ENCODE measurements around a stretch of chr22.

GRCh38 chr22:47703747-47704176, 785.6 kb upstream of the TAFA5 start:
- PRO-cap, result no peak
- RAMPAGE, long total RNA, 3 experiments, result no peak in any of the 3 experiments

GRCh38 chr22:48405563-48406061, 83.7 kb upstream of the TAFA5 start:
- PRO-cap, result no peak
- RAMPAGE, long total RNA, 3 experiments, result no peak in any of the 3 experiments

- PRO-cap, result unidirectional peak, plus-strand start at chr22:48537324
- RAMPAGE, long total RNA, 3 experiments, result no peak in any of the 3 experiments
These were observed 47.6 kb downstream of the TAFA5 start for GRCh38 chr22:48536651-48537728.

GRCh38 chr22:48574831-48575753, 85.7 kb downstream of the TAFA5 start:
- PRO-cap, result unidirectional peak, plus-strand start at chr22:48575386
- RAMPAGE, long total RNA, 3 experiments, result no peak in any of the 3 experiments

DNA sequence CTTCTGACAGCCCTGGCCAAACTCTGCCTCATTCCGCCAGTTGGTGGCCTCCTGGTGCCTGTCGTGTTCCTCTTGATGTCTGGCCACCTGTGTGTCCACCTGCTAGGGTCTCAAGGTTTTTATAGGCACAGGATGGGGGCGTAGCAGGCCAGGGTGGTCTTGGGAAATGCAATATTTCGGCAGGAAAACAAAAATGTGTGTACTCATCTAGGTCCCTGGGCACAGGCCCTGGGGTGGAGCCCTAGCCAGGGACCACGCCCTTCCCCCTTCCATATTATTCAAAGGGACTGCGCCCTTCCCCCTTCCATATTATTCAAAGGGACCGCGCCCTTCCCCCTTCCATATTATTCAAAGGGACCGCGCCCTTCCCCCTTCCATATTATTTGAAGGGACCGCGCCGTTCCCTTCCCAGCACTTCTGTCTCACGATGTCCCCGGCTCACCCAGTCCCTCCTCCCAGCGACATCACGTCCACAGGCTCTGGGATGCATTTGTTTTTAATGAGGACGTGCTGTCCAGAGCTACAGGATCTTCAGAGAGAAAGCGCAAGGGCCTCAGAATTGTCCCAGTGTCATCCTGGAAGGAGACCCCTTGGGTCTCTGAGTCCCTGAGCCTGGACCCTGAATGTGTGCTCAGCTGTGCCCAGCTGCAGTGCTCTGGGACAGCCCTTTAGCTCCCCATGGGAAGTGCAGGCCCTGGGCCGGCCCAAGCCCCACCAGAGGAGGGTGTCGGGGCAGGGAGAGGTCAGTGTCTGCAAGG, 528.2 kb downstream of the TAFA5 start:
- PRO-cap, result no peak
- RAMPAGE, long total RNA, 3 experiments, result no peak in any of the 3 experiments

GRCh38 chr22:49471172-49471582, 356.5 kb downstream of the BRD1 start:
- PRO-cap, result no peak
- RAMPAGE, long total RNA, 3 experiments, result no peak in any of the 3 experiments

- PRO-cap, result no peak
- RAMPAGE, long total RNA, 3 experiments, result no peak in any of the 3 experiments
These were observed 217.0 kb downstream of the BRD1 start for GRCh38 chr22:49610457-49611360.

DNA sequence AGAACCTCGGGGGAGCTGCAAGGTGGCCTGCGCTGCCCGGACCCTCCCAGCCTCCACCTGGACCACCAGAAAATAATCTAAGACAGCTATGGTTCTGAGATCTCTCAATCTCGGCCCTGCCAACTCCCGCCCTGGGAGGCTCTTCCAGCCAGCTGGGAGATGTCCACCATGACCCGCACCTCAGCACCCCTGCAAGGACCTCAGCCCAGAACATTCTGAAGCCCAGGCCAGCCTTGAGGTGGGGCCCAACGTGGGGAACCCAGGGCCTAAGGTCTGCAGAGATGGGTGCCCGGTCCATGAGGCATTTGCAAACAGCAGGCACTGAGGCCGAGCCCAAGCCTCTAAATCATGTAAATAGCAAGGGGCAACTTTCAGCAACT, 47.1 kb downstream of the BRD1 start:
- PRO-cap, result no peak
- RAMPAGE, long total RNA, 3 experiments, result no peak in any of the 3 experiments

- PRO-cap, result no peak
- RAMPAGE, long total RNA, 3 experiments, result no peak in any of the 3 experiments
These were observed 39.2 kb downstream of the BRD1 start for GRCh38 chr22:49788361-49789020.

GRCh38 chr22:49799203-49799713, 28.4 kb downstream of the BRD1 start:
- PRO-cap, result no peak
- RAMPAGE, long total RNA, 3 experiments, result no peak in any of the 3 experiments

- PRO-cap, result no peak
- RAMPAGE, long total RNA, 3 experiments, result no peak in any of the 3 experiments
These were observed 4.5 kb downstream of the BRD1 start for GRCh38 chr22:49823014-49823656.

DNA sequence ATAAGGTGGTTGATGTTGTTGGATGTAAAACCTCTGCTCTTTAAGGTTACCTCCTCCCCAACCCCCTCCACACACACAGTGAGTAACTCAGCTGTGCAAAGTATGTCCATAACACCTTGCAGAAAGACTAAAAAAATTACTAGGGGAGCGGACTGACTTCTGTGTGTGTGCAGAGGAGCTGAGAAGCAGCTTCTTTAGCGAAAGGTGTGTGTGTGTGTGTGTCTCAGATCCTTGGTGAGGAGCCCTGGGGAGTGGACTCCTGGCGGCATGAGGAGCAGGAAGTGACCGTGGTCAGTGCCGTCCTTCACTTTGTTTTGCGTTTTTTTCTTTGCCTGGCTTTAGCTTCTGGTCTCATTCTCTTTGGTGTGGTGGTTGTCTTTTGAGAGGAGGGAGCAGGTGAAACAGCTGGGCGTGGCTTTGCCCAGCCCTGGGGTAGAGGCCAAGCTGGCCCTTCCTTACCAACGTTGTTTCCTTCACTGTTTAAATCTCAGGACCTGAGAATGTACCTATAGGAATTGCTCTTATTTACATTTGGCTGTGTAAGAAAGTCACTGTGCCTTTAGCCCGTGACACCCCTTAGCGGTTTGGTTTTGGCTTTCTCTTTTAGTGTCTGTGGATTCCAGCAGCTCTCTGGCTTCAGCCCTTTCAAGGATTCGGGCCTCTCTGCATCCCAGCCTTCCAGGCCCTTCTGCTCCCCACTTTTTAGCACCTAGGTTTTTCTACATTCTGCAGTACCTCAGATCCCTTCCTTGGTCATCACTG, 1.9 kb downstream of the ZBED4 start:
- PRO-cap, result no peak
- RAMPAGE, long total RNA, 3 experiments, result no peak in any of the 3 experiments

- PRO-cap, result no peak
- RAMPAGE, long total RNA, 3 experiments, result no peak in any of the 3 experiments
These were observed 13.5 kb downstream of the ZBED4 start for GRCh38 chr22:49867073-49867596.

GRCh38 chr22:49921592-49921945, 3.1 kb downstream of the CRELD2 start:
- PRO-cap, result no peak
- RAMPAGE, long total RNA, 3 experiments, result no peak in any of the 3 experiments

- PRO-cap, result no peak
- RAMPAGE, long total RNA, 3 experiments, result no peak in any of the 3 experiments
These were observed 7.3 kb downstream of the CRELD2 start for GRCh38 chr22:49925349-49926420.

GRCh38 chr22:49933849-49934909, 15.7 kb downstream of the CRELD2 start:
- PRO-cap, result bidirectional peak, plus-strand start at chr22:49934406, minus-strand start at chr22:49934241; unidirectional peak, plus-strand start at chr22:49934841
- RAMPAGE, long total RNA, 3 experiments, result no peak in any of the 3 experiments

GRCh38 chr22:49946552-49947031, 14.0 kb upstream of the PIM3 start:
- PRO-cap, result no peak
- RAMPAGE, long total RNA, 3 experiments, result no peak in any of the 3 experiments

- PRO-cap, result no peak
- RAMPAGE, long total RNA, 3 experiments, result no peak in any of the 3 experiments
These were observed 12.4 kb upstream of the PIM3 start for GRCh38 chr22:49947751-49948906.

GRCh38 chr22:49960388-49960538, 309 bp upstream of the PIM3 start:
- PRO-cap, result bidirectional peak, plus-strand start at chr22:49960495, minus-strand start at chr22:49960306
- RAMPAGE, long total RNA, 3 experiments, result no peak in any of the 3 experiments

DNA sequence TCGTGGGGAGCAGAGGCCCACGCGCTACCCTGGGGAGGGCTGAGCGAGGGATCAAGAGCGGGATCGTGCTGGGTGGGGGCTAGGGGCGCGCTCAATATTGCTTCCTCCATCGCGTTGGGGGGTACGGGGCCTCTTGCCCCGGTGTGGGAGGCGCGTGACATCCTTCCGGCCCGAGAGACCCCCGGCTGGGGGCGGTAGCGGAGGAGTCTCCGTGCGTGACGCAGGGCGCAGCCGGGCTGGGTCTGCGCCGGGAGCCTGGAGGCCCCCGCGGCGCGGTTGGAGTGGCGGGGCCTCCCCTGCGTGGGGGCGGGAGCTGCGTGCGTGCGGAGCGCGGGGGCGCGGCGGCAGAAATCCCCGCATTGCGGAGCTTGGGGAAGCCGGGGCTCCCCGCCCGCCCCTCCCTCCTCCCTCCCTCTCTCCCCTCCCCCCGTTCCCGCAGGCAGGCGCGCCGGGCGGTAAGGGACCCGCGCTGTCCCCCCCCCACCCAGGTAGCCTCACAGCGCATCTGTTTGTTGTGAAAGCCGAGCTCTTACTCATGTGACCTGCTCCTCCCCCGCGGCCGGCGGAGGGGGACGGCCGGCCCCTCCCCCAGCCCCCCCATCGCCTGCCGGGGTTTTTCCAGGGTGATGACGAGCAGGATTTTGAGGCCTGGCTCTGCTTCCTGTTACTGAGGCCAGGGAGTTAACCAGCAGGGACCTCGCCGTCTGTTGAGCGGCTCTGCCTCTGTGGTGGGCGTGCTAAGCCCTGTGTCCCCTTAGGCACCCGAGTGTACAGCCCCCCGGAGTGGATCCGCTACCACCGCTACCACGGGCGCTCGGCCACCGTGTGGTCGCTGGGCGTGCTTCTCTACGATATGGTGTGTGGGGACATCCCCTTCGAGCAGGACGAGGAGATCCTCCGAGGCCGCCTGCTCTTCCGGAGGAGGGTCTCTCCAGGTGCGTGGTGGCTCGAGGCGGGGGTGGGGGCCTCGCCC, 1.6 kb downstream of the PIM3 start:
- PRO-cap, result bidirectional peak, plus-strand start at position 667 of the sequence, minus-strand start at position 539 of the sequence
- RAMPAGE, long total RNA, 3 experiments, result start-site peak on the plus strand in 1 of 3 experiments, centred at position 668 of the sequence, 71 reads per replicate

All from gastrocnemius medialis (tissue), 3 donors.